ENCODE measurements around the genes MMP11 and LRRC75B.

DNA sequence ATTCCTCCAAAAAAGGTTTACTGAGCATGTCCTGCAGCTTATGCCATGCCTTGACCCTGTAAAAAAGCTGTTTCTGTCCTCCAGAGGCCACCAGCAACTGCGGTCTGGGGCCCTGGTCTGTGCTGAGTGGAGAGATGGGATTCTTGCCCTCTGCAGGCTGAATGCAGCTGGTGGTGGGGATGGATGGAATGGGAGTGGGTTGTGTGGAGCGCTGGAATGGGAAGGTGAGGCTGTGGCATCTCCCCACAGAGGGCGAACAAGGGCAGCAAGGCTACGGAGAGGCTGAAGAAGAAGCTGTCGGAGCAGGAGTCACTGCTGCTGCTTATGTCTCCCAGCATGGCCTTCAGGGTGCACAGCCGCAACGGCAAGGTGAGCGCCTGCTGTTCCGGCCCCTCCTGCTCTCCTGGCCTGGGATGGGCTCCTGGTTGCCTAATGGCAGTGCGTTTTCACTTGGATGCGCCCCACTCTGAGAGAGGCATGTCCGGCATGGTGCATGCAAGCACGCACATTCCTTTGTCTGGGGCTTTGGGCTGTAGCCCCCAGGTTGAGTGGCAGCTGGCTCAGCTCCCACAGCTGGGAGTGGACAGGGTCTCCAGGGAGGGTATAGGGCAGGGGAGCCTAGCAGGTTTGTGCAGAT is 106.7 kb downstream of the BCR start:
- RRBS = no CpG with 5 or more reads among the region's 13 CpGs

DNA sequence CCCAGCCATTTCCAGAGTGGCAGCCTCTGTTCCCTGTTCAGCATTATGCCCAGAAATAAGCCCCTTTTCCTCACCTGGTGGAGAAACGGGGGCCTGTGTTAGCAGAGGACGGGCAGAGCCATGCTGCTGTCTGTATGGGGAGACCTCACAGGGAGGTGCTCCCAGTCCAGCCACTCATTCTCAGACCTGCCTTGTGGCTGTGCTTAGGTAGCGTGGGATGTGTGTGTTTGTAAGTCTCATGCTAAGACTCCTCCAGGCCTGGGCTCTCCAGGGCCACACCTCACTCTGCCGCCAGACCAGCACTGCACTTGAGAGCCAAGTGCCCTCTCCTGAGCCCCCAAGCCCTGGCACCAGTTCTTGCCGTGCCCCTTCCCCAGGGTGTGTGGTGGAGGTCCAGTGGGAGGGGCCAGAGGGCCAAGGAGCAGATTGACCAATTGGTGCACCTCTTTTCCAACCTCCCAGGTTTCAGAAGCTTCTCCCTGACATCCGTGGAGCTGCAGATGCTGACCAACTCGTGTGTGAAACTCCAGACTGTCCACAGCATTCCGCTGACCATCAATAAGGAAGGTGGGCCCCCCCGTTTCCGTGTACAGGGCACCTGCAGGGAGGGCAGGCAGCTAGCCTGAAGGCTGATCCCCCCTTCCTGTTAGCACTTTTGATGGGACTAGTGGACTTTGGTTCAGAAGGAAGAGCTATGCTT is 108.9 kb downstream of the BCR start:
- RRBS = no CpG with 5 or more reads among the region's 10 CpGs

- RRBS = no CpG with 5 or more reads among the region's 24 CpGs
Measured at GRCh38 chr22:23518306-23519249, 61.5 kb downstream of the IGLL1 start.

DNA sequence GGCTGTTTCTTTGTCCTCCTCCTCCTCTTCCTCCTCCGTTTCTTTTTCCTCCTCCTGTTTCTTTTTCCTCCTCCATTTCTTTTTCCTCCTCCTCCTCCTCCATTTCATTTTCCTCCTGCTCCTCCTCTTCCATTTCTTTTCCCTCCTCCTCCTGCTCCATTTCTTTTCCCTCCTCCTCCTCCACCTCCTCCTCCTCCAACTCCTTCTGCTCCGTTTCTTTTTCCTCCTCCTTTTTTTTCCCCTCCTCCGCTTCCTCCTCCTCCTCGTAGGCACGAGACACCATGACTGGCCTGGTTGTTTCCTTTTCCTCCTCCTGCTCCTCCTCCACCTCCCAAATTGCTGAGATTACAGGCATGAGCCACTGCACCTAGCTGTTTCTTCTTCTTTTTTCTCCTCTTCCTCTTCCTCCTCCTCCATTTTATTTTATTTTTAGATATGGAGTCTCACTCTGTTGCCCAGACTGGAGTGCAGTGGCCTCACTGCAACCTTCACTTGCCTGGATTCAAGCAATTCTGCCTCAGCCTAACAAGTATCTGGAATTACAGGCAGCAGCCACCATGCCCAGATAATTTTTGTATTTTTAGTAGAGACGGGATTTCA is 25.7 kb upstream of the DRICH1 start:
- RRBS = no CpG with 5 or more reads among the region's 6 CpGs

DNA sequence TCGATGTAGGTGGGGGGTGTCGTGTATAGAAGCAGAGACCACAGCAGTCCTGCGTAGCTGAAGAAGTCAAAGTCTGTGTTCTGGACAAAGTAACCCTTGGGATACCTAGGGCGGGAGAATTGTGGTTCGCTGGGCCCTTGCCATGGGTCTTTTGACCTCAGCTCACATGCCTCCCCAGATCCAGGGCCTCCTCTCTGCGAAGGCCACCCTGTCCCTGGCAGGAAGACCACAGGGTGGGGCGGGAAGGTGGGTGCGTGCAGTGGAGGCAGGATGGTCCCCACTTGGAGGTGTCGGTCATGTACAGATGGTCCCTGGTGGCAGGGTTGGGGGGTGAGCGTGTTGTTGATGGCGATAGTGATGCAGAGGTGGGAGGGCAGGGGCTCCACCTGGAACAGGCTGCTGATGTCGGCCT is 23.4 kb downstream of the RGL4 start:
- RRBS = no CpG with 5 or more reads among the region's 12 CpGs

DNA sequence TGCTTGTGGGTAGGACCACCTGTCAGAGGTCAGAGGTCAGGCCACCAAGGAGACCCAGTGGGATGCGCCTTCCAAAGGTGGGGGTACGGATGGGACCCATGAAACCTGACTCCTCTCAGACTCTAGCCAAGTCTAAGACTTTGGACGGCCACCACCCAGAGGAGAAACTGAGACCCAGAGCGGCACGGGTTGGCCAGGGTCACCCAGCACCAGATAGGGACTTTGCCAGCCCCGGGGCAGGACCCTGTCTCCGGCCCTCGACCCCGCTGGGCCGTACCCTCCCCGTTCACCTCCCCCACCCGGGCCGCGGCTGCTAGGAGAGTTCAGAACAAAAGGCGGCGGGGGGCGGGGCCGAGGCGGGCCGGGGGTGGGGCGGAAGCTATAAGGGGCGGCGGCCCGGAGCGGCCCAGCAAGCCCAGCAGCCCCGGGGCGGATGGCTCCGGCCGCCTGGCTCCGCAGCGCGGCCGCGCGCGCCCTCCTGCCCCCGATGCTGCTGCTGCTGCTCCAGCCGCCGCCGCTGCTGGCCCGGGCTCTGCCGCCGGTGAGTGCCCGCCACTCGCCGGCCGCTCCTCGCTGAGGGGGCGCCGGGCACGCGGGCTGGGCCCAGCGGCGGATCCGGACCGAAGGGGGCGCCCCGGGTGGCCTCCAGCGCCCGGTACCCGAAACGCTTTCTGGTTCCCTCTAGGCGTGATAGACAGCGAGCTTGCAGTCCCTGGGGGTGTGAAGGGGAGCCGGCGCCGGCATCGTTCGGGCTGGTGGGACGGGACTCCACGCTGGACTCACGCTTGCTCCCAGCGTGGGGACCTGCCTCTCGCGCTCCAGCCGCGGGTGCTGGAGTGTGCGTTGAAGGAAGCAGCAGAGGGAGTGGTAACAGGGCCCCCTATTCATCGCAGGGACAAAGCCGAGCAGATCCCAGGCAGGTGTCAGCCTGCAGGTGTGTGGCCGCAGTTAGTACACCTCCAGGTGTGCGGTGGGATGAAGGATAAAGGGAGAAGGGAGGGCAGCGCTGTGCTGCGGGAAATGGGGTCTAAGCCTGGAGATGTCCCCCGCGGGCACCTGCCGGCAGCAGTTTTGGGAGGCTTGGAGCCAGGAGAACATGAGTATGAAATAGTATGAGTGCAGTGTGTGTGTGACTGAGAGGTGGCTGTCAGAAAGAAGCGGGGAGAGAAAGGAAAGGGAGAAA is at the start of gene MMP11:
TSS of gene MMP11 (plus strand) at position 412 of the 1,183 bp plus-strand sequence.
- RRBS = 2% methylated on average over 33 of the region's 88 CpGs

- RRBS = no CpG with 5 or more reads among the region's 3 CpGs
Measured at GRCh38 chr22:23835175-23835646, 3.6 kb downstream of the DERL3 start.

DNA sequence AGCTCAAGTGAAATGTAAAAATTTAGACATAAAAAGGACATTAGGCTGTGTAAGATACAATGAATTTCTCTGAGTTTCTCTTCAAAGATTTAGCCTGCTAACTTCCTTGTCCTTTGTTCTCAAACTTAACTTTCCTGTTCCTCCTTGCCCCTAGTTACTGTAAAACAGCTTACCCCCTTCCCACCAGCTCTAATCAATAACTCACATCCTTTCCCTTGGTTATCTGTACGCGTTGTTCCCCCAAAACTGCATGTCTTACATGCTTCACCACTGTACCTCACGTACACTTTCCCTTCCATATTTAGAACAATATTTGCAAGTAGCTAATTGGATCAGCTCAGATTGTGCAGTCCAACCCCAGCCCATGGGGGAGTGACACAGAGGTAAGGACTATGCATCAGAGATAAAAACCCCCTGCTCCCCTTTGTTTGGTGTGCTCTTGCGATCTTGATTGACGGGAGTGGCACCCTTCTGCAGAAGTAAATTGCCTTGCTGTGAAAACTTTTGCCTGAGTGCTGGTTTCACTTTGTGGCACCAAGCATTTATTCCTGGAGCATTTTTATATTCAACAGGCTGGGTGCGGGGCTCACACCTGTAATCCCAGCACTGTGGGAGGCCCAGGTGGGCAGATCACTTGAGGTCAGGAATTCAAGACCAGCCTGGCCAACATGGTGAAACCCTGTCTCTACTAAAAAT is 30.9 kb downstream of the MIF start:
- RRBS = no CpG with 5 or more reads among the region's 6 CpGs

DNA sequence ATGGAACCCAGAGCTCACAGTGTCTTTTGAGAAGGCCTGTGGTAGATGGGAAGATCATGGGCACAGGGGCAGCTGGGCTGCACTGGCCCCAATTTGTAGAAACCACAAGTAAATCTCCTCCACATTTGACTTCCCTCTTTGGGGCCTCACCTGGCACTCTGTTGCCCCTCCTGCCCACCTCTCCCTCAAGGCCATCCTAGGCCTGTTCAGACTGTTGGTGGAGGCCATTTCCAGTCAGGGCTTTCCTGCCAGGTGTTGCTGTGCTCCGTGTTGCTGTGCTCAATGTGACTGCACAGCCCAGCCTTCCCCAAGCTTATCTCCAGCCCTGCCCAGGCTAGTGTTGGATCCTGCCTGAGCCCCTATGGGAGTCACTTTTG is 36.8 kb upstream of the SUSD2 start:
- RRBS = no CpG with 5 or more reads among the region's 1 CpG

GRCh38 chr22:24144904-24145160 is 36.5 kb upstream of the SUSD2 start:
- RRBS = no CpG with 5 or more reads among the region's 3 CpGs

- RRBS = no CpG with 5 or more reads among the region's 3 CpGs
Measured at GRCh38 chr22:24207884-24208422, 26.7 kb downstream of the SUSD2 start.

DNA sequence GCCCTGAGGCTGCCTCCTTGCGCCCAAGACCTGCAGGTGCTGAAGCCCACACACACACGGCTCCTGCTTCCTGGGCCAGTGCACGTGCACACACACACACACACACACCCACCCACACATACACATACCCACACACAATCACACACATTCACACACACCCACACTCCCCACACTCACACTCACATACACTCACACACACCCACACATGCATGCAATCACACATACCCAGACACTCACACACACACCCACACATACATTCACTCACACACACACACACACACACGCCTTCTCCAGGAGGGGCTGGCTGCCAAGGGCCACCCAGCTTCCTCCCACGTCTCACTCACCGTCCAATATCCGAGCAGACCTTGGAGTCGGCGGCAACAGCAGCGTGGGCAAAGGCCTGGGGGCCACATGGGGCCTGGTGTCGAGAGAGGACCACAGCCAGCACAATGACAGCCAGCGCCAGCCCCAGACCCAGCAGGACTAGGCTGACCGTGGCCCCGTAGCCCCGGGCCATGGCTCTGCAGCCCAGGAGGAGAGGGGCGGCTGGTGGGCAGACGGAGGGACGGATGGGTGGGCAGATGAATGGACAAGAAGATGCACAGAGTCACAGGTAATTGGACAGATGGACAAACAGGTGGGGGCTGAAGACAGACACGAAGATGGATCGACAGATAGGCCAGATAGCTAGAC is 527 bp downstream of the GGT5 start:
- RRBS = no CpG with 5 or more reads among the region's 20 CpGs

DNA sequence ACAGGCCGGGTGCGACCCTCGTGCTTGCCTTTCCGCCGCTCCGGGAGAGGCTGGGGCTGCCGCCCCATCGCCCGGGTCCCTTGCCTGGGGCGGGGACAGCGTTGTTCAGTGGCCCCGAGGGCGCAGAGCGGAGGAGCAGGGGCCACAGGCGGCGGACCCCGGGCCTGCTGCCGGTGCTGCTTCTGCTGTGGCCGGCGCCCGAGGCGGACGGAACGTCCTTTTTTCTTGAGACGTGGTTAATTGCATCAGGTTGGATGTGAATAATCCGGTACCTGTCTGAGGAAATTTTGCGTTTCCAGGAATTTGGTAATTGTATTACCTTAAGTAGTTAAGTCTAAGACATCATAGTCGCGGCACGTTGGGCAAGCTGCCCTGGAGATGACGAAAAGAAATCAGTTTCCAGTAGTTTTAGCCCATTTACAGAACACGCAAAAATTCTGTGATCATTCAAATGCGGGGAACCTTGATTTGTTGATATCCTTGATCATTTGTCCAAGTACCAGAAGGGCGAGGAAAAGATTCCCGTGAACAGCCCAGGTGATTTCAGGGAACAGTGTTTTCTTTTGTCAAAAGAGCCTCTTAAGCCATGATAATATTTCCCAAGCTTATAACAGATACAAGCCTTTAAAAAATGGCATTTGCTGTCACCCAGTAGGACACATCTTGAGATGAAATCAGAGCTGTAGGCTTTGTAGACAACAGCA is 814 bp downstream of the SPECC1L start:
- RRBS = 1% methylated on average over 14 of the region's 35 CpGs

- RRBS = no CpG with 5 or more reads among the region's 3 CpGs
Measured at GRCh38 chr22:24390010-24390418, 37.4 kb upstream of the ADORA2A start.

GRCh38 chr22:24420594-24420958 is 6.8 kb upstream of the ADORA2A start:
- RRBS = no CpG with 5 or more reads among the region's 8 CpGs

DNA sequence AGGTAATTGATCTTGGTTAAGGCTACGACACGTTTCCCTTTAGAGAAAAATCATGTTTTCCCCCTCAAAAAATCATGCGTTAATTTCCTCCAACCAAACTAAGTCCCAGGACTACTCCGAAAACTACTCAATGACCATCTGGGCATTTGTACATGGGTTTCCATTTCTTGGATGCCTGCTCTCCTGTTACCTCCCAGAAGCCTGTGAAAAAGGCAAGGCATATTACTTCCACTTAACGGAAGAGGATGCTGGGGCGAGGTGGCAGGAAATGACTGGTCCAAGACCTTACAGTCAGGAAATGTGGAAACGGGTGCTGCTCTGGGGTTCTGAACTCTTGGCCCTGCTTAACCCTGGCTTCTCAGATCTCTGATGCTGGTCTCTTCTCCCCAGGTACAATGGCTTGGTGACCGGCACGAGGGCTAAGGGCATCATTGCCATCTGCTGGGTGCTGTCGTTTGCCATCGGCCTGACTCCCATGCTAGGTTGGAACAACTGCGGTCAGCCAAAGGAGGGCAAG is 12.9 kb downstream of the ADORA2A start:
- RRBS = no CpG with 5 or more reads among the region's 12 CpGs

DNA sequence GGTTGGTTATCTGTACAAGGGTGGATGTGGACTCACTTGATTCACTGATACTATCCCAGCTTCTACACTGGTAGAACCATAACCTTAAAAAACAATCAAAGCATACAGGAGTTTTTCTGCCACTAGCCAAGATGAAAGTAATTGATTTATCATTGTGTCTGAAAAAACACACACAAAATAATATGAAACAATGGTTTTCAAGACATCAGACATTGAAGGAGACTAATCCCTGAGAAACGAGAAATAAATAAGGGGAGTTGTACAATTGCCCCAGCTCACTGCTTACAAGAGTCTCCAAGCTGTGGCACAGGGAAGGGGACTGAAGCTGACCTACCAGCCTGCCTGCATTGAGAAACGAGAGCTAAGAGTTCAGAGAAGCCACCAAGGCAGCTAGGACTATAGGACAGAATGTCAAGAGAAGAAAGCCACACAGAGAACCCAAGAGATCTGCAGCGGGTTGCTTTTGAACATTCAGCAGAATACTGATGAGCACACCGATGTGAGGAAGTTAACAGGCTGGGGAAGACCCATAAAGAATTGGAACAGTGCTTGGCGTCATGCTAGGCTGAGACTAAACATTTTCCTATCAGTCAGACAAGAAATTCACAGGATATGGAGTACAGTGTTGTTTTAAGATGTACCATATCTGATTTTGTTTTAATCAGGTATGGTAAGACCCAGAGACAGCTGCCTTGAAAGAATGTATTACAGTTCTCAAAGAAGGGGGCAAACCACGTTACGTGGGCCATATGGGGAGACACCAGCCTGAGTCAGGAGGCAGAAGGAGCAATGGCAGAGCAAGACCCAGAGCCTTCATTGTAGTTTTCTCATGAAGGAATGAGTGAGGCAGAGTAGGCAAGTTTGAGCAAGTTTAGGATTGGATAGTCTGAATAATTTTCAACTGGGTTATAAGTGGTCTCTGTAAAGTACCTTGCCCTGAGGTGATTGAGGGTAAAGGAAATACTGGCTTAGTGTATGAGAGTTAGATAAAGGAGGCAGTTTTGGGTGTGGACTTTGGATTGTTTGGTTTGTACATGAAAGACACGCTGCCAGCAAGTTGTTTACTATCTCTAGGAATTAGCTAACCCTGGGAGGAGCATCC is 14.5 kb downstream of the LRRC75B start:
- RRBS = no CpG with 5 or more reads among the region's 8 CpGs

GRCh38 chr22:24592179-24593442 is at the start of gene LRRC75B:
Gene LRRC75B (minus strand): TSS chr22:24593073.
- RRBS = 2% methylated on average over 45 of the region's 100 CpGs

- RRBS = no CpG with 5 or more reads among the region's 14 CpGs
Measured at GRCh38 chr22:24695016-24695668, 79.4 kb downstream of the PIWIL3 start.

DNA sequence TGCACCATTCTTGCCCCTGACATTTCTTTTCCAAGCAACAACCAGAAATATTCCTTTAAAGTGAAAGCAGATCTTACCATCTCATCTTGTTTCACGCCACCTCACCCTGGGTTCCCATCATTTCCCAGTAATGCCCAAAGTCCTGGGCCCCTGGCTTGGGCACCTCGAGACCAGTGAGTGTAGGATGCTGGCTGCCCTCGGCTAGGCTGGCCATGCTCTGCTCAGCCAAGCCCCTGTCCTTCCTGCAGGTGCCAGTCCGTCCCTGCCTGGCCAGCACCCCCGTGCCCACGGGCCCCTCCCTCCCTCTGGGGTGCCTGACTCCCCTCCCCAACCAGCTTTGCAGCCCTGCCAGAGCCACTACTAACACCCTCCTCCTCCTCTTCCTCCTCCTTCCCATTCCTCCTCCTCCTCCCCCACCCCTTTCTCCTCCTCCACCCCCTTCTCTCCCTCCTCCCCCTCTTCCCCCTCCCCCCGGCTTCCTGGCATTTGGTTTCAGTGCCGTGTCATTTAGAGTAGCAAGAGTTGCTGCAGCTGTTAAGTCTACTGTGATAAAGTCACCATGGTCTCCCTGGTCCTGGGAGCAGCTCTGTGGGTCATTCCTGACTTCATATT is 78.6 kb downstream of the PIWIL3 start:
- RRBS = no CpG with 5 or more reads among the region's 8 CpGs

Measured in HTR-8/SVneo (cell line).